ENCODE measurements around a stretch of chr14.

DNA sequence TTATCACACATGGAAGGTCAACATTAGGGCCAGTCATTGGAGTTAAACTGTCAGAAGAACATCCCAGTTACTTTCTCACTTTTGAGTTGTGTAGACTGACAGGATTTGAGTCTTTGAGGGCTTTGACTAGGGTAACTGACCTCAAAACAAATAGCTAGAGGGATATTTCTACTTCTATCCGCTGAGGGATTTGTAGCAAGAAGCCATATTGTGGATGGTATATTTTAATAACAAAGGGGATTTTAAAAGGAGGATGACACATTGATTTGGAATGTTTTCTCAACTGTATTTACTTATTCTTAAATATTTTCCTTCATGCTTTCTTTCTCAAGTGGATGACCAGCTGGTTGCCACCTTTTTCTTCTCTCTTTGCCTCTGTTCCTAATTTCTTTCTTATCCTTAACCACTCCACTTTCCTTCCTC, 411.3 kb downstream of the RAD51B start:
- RRBS, result no CpG with 5 or more reads among the region's 1 CpG

- RRBS, result no CpG with 5 or more reads among the region's 1 CpG
These were observed 449.1 kb downstream of the RAD51B start for GRCh38 chr14:68268701-68269129.

DNA sequence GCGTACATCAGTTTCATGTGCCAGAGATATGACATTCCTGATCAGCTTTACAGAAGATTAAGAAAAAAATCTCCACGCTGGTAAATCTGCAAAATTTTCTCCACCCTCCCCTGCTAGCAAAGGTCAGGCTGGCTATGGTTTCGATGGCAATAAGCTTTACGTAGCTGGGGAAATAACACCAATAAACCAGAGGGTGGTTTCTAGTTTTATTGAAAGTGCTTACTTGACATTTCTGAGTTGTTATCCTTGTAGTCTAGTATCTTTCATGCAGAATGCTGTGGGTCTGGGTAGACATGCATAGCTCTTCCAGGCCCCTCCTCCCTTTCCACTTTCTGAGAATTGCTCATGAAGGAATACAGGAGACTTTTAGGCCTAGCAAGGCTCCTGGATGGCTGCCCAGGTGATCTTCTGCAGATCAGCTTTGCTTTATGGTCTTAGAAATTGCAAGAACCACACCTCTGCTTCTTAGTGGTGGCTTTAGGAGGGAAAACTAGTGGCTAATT, 472.8 kb downstream of the RAD51B start:
- RRBS, result no CpG with 5 or more reads among the region's 4 CpGs

DNA sequence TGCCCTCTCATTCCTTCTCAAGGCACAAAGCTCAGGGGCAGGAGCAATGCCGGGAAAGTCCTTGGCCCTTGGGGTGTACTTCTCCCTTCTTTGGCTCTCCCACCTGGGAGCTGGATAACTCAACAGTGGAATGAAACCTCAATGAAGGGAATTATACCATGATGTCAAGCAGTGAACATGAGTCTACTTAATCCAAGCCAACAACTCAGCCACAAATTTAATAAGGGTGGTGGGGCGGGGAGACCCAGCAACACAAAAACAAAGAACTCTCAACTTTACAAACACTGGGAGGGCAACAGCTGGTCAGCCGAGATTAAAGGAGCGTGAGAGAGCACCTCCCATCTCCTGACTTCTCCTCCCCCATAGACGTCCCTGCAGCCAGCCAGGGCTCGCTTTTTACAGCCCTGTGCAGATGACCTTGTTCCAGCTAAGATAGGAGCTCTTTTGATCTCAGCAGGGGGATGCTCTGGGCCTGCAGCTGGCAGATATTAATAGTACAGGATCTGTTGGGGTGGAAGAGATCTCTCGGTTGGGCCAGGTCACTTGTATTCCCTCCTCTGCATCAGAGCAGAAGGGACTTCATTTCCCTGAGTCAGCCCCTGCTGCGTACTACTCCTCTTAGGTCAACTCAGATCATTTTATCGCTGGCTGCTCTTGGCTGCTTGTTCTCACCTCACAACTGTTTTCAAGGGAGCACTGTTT, 475.7 kb downstream of the RAD51B start:
- RRBS, result no CpG with 5 or more reads among the region's 9 CpGs

DNA sequence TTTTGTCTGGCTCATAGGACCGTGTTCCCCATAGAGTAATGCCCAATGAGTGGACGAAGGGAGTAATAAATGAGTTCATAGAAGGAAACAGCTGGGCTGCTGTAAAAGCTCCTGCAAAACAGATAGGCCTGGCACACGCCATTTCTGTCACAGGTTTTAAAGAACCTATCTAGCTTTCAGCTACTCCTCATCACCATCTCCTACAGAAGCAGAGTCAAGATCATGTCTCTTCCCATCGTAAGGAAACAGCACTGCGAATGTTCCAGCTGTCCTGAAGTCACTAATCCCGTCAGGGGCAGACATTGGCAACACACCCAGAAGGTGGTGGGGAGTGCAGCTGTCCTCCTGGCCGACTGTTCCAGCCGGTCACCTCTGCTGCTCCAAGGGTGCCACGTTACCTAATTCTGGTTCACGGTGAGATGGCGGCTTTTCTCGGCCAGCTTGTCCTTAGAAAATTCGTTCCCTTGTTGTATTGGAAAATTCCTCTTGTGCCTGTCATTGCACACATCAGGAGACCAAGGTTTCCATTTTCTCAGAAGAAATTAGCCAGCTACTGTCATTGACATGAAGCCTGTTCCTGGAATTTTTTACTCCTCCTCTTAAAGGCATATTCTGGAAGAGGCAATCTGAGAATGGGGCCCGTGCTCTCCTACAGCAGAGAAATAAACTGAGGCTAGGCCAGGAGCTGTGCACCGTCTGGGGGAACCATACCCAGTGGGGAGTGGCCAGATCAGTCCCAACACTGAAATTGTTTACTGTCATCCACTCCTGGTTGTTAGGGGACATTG, 196.1 kb downstream of the ZFP36L1 start:
- RRBS, result no CpG with 5 or more reads among the region's 15 CpGs

- RRBS, result no CpG with 5 or more reads among the region's 12 CpGs
These were observed 21.1 kb downstream of the ZFP36L1 start for GRCh38 chr14:68771648-68772269.

DNA sequence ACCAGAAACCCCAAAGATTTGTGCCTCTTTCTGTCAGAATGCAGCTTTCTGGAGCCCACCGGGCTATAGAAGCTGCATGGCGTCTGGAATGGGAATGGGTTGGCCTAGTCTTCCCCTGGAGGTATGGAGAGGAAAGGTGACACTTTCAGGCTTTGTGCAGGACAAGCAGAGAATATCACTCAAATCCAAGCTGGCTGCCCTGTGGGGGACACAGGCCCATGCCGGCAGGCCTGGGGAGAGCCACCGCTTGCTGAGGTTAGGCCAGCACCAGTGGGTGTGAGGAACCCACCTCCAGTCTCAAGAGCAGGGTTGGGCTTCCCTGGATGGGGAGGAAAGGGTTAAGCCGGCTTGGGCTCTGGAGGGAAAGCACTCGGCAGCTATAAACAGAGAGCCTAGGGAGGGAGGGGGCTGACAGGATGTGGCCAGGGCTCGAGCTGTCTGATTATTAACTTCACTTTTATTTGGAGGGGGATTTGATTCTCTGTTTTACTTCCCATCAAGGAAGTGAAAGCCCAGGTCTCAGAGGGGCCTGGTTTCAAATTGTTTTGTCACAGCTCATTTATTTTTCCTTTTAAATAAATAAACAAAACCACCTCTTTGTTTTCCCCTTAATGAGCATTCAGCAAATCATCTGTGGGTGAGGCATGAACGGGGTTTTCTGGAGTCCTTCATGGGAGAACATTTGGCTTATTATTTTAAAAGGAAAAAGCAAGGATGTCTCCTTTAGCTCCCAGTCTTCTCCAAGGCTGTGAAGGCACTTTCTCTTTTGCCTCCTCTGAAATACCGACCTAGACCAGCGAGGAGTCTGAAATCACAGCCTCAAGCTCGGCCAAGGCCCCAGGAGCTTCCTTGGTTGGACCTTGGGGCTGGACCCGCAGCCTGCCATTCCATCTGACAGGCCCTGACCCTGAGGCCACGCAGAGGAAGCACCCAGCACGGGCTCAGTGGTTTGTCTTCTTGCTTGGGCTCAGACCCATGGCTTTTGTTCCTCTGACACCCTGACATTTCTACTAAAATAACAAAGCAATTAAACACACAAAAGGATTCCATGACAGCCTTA, 21.8 kb upstream of the ZFP36L1 start:
- RRBS, result 54% methylated on average over 2 of the region's 14 CpGs

- RRBS, result no CpG with 5 or more reads among the region's 11 CpGs
These were observed 27.2 kb upstream of the ZFP36L1 start for GRCh38 chr14:68820065-68820555.

DNA sequence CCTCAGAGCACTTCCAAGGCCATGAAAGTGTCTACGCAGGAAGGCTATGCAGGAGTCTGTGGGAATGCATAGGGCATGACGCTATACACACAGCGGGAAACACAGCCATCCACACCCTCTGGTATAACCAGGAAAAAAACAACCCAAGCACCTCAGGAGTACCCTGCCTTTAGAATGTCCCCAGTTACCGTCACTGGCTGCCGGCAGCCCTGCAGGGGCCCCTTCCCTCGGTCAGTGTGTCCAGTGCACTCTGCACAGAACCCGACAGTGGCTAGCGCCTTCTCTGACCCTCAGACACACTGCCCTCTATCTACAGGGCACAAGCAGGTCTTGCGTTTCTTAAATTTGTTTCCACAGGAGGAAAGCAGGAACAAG, 92.9 kb upstream of the ZFP36L1 start:
- RRBS, result no CpG with 5 or more reads among the region's 9 CpGs

DNA sequence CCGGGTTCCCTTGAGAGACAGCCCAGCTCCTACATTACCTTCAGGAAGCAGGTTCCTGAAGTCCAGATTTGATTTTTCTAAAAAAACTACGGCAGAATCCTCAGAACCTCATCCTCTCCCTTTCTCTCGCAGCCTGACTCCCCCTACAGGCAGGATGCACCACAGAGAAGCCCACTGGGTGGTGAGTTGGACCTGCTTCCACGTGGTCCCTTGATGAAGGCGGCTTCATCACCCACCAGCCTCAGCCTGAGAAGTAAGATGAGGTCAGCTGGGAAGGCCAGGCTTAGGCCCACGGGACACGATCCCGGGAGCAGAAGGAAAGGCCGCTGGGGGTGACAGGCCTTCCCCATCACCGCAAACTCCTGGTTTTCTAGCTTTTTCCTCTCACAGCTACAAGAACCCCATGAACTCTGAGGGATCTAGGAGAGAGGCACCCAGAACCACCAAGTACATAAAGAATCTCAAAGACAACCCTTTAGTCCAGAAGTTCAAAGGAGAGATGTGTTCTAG, 82.9 kb downstream of the ACTN1 start:
- RRBS, result no CpG with 5 or more reads among the region's 10 CpGs

DNA sequence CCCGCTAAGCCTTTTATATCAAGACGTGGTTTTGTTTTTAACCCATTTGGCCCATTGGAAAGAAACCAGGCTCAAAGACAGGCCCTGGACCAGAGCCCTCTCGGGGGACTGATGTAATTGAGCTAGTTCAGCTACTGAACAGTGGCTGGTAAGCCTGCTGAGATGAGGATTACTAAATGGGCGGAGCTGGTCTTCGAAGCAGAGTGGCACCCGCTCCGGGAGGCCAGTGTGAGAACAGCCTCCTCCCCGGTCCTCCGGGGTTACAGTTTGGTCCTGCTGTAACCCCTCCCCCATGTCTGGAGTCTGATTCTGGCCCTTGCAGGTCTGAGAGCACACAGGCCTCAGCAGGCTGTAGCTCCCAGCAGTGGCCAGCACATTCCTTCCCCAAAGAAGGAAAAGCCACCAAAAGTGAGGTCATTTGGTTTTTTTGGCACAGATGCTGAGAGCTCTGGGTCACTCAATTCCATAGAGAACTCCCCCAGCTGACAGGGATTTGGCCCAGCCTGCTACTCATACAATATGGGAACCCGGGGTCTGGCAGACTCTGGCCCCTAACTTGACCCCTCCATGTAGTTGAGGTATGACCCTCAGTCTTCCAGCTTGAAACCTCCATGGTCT, 39.2 kb downstream of the ACTN1 start:
- RRBS, result no CpG with 5 or more reads among the region's 10 CpGs

DNA sequence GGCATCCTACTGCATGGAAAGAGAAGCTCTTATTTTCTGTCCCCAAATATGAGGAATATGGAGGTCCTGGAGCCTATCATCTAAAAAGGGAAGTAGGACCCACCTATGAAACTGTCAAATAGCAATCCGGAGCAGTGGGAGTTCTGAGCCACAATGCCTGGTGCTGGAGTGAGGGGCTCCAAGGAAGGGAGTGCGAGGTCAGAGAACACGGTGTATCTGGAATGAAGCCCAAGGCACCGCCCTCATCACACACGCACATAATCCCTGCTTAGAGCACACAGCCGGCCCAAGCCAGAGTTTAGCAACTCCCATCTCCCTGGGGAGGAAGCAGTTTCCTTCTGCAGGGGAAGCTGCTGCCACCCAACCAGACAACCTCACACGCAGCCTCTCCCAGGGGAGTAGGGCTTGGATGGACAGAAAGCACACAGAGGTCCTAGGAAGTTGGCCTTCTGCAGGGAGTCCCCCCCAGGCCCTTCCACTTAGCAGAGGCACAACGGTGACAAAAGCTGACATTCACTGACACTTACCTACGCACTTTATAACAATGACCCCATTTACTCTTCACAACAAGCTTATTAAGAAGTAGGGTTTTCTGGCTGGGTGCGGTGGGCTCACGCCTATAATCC, 31.3 kb downstream of the ACTN1 start:
- RRBS, result no CpG with 5 or more reads among the region's 11 CpGs

DNA sequence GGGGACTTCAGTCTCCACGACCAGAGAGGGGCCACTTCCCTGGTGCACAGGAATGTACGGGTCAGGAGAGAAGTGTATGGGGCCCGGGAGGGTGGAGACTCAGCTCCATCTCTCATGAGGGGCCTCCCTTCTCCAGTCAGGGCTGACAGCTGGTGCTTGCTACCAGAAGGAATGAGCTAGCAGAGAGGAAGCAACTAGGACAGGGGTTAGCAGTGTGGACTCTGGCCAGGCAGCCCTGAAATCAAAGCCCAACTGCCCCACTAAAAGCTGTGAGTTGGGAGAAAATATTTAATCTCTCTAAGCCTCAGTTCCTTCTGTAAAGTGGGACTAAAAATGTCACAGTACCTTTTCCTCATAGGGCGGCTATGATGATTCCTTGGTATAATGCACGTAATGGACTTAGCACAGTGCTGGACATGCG, 14.7 kb downstream of the ACTN1 start:
- RRBS, result no CpG with 5 or more reads among the region's 6 CpGs

GRCh38 chr14:69263359-69263721, 3.4 kb downstream of the GALNT16 start:
- RRBS, result no CpG with 5 or more reads among the region's 5 CpGs

GRCh38 chr14:69281420-69281844, 21.5 kb downstream of the GALNT16 start:
- RRBS, result no CpG with 5 or more reads among the region's 5 CpGs

- RRBS, result no CpG with 5 or more reads among the region's 4 CpGs
These were observed 57.1 kb downstream of the GALNT16 start for GRCh38 chr14:69316945-69317518.

GRCh38 chr14:69397777-69398179, 321 bp downstream of the ERH start:
- RRBS, result 4% methylated on average over 9 of the region's 29 CpGs

DNA sequence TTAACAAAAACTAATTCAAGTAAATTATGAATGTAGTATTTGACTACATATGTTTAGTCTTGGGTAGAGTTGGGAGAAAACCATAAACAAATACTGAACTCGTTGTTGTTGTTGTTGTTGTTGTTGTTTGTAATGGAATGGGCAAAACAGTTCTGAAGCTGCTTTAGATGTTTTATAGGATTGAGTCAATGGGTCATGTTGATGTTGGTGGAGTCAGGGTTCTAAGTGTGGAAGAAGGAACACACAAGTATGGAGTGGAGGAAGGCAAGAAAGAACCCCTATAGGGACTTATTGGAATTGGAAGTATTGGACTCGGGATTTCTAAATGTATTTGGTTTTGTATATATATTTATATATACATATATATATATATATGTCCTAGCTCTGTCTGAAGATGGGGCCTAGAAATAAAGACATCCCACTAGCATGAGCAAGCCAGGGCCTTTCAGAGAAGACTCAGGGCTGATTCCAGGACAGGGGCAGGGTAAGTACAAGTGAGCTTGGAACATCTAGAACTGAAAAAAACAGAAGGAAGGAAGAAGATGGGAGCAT, 38.5 kb upstream of the PLEKHD1 start:
- RRBS, result no CpG with 5 or more reads among the region's 2 CpGs

GRCh38 chr14:69559417-69560012, 15.2 kb downstream of the CCDC177 start:
- RRBS, result no CpG with 5 or more reads among the region's 7 CpGs

All from OVCAR3 (cell line).